ENCODE measurements around a stretch of chr22.

DNA sequence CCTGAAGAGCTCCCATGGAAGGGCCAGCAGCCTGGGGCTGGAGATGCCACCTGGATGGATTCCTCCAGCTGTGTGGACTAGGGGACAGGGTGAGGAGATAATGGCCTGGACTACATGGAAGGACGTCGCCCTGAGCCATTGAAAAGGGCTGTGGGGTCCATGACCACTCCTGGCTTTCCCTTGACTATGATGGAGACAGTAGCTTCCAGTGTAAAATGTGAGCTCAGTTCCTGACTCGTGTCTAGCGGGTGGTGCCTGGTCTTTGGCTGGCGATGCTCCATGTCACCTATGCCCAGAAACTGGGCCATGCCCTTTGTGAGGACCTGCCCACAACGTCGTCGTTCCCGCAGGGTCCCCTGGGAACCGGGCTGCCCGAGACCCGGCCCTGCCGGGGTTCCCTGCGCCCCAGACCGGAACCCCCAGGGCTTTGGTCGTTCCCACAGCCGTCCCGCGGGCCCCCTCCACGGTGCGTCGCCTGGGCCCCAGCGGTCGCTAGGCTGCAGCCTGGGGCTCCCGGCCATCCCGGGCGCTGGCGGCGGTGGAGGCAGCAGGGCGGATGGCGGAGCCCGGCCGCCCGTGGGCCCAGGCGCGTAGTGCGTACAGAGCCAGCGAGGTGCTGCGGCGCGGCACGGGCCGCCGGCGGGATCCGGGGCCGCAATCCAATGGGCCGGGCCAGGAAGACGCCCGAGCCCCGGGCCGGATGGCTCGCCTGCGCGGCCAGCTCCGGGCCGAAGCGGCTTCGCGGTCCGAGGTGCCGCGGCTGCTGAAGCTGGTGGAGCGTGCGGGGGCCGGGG, 93.0 kb downstream of the DGCR2 start:
- PRO-cap: no peak

DNA sequence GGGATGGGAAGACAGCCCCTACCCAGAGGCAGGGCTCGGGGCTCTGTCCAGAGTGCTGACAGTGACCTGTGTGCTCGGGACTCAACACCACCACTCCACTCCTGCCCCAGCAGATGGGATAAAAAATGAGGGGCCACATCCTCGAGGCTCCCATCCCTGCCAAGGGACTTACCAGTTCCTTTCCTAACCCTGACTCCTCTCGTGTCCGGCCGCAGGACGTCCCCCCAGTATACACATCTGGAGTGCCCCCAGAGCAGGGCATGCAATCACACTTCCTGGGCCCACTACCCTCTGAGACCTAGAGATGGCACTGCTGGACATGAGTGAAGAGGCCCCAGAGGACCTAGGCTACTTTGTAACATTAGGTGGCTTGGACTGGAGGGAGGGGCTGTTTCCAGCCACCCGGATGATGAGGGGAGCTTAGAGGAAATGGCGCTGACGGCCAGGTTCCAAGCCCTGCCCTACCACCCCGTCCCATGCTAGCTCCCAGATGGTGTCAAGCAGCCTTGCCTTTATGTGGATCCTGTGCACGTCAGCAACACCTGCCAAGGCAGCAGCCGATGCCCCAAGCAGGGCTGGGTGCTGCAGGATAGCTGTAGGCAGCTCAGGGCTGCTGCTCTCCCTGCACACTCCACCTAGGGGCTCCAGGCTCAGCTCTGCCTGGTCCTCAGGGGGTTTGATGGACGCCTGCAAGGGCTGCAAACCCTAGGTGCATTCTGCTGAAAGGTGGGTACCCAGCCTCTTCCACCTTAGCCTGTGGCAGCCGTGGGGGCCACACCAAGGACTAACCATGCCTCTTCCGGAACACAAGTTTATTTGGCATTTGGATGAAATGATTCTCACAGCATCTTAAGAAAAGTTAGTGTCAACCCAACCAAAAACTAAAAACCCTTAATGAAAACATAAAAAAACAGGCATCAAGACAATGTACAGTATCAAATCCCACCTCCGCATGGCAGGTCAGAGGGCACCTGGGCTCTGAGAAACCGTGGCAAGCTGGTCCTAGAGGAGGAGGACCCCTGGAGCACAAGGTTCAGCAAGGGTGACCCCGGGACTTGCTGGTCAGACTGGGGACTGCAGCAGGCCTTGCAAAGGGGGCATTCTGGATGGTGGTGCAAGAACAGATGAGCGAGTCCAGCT, 86.4 kb downstream of the DGCR2 start:
- PRO-cap: no peak

DNA sequence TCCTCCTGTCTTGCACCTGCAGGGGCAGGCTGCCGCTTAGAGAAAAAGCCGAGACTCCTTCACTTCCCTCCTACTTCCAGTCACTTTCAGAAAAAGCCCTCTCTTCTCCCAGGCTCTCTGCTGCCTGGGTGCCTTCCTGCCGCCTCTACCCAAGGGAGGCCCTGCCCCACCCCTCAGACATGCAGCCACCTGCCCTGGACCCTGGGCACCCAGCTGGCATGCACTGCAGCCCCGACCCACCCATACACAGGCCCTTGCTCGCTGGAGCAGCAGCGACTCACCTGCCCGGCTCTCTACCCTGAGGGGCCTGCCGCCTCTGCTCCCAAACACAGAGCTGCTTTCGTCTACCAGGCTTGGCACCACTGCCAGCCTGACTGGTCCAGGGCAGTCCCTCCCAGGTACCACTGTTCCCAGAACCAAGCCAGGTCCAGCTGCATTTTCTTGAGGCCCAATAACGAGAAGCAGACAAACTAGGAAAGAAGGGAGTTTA, 1.3 kb upstream of the TSSK2 start:
- PRO-cap: no peak

- PRO-cap: no peak
These were observed 6.6 kb downstream of the ESS2 start for GRCh38 chr22:19137831-19138298.

DNA sequence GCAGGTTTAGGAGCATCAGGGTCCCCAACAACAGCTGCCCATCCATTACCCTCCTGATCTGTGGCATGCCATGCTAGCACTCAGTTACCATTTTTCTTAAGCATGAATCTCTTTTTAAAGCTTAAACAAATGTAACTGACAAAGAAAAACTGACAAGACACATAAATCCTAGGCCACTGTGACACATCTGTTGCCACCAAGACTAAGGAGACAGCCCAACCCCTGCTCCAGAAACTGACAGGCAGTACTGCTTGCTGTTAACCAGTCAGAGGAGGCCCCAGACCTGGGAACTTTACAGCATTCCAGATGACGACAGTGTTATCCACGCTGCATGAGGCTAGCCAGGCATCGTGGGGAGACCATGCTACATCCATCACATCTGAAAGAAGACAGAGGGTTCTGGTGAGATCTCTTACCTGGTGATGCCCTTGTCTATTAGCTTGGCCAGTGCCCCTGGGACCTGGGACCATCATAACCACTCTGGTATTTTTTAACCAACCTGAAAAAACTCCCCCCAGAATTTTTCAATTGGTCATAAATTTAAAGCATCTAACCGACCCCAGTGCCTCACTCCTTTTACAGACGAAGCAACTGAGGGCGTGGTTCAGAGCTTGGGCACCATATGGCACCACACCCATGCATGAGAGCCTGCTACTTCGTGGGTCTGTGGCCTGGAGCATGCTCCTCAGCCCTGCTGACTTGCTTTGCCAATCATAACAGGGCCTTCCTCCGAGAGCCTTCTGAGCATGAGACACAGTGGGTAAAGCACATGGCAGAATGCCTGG, 33.6 kb downstream of the HIRA start:
- PRO-cap: no peak

GRCh38 chr22:19401221-19402508, 29.9 kb downstream of the HIRA start:
- PRO-cap: no peak

GRCh38 chr22:19429376-19430005, 2.0 kb downstream of the HIRA start:
- PRO-cap: no peak

DNA sequence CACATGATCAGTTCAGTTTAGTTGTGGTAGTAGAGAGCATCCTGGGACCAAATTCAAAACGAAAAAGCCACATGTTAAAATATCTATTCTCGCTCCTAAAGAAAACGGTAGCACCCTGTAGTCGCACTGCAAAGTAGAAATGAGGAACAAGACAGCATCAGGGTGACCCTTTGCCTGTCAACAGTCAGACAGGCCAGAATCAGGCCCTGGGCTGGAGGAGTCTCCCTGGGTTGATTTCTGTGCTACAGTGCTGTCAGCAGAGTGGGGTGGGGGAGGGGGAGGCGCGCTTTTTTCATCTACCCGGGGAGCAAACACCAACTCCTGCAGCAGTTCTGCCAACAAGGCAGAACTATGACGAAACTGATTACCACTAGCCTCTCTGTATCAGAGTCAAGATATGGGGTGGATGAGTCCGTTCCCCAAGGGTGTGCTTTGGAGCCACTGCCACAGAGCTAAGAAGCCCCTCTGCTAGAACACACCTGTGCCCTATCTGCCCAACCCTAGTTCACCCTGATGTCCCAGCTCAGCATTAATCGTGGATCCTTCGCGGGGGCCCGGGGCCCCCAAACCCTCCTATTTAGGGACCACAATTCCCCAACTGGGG, 1.1 kb downstream of the HIRA start:
- PRO-cap: no peak

DNA sequence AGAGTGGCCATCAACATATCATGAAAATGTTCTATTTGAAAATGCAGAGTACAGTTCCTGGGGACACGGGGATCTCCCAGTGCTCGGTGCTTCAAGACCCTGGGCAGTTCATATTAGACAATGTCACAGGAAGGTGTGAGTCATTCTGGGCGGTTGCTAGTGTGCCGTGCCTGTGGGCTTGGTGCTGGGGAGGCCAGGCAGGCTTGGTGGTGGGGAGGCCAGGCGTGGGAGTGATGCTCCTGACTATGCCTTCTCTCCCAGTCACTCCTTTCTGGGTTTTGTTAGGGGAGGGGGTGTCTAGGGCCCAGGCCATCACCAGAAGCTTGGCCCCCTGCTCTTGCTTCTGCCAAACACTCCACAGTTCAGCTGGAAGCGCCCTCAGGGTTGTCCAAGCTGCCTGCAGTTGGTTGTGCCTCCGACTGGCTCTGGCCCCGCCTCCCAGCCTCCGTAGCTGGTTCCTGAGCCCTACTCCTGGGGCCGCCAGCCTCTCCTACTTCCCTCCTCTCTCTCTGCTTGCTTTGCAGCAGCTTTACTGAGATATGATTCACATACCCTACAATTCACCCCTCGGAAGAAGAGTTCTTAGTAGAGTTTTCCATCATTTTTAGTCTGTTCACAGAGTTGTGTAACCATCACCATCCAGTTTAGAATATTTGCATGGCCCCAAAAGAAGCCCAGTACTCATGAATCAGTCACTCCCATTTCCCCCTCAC, 52.8 kb upstream of the CLDN5 start:
- PRO-cap: no peak

- PRO-cap: no peak
These were observed 1.6 kb upstream of the GP1BB start for GRCh38 chr22:19721657-19722164.

- PRO-cap: no peak
These were observed 7.8 kb downstream of the GNB1L start for GRCh38 chr22:19846644-19847441.

DNA sequence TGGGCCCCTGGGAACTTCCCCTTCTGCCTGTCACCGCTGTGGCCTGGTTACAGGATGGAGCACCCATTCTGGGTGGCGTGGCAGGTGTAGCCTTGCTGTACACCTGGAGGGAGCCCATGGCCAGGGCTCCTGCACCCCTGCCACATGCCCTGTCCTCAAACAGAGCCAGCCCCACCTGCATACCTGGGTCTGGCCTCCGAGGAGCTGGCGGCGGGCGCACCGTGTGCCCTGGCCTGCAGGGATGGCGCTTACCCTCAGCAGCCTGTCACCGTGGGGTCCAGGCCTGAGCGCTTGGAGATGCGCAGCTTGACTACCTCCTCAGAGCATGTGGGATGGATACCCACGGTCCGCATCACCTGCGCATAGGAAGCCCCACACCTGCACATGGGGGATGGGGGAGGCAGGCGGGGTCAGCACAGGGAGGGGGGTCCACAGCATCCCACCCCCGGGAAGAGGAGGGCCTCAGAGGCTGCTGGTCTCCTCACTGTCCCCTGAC, 22.2 kb upstream of the GNB1L start:
- PRO-cap: no peak

DNA sequence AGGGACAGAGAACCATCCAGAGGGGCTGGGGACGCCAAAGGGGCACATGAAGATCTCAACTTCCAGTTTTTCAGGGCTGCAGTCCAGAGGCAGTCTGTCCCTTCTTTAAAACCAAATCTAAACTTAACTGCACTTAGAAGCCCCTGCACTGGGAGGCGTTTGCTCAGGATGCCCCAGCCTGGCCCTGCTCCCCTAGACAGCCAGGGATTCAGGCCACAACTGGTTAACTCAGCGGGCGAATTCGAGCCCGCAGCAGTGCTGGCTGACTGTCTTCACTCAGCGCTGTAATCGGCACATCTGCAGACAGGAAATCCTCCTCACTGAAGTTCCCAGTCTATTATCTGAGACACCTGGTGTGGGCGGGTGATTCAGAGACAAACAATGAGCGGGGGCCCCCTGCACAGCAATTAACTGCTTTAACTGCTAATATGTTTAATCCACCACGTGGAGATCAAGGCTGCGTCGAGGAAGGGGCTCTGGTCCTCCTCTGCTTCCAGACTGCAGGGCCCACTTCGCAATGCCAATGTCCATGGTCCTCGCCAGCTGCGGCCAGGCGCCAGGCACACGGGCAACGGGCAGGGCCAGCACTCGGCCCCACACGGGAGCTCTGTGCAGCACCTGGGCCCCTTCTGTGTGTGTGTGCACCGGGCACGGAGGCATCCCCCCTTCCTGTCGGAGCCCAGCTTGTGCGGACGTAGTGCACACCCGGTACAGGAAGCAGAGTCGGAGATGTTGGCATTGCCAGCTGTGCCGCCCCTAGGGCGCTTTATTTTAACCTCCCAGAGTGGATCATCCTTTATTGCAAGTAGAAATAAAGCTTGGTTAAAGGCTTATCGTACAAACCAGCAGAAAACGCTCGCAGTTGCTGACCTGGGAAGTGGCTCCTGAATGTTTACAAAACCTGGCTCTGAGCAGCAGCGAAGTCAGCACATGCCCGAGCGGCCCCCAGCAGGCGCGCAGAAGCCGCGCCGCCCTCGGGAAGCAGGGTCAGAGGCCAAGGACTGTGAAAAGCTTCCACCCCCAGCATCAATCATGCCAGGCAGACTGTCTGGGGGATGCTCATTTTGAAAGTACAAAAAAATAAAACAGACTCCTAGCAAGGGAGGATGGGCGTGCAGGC, 37.1 kb upstream of the GNB1L start:
- PRO-cap: bidirectional peak, plus-strand start at position 443 of the sequence, minus-strand start at position 299 of the sequence

GRCh38 chr22:19928195-19928862, 13.2 kb upstream of the COMT start:
- PRO-cap: no peak

DNA sequence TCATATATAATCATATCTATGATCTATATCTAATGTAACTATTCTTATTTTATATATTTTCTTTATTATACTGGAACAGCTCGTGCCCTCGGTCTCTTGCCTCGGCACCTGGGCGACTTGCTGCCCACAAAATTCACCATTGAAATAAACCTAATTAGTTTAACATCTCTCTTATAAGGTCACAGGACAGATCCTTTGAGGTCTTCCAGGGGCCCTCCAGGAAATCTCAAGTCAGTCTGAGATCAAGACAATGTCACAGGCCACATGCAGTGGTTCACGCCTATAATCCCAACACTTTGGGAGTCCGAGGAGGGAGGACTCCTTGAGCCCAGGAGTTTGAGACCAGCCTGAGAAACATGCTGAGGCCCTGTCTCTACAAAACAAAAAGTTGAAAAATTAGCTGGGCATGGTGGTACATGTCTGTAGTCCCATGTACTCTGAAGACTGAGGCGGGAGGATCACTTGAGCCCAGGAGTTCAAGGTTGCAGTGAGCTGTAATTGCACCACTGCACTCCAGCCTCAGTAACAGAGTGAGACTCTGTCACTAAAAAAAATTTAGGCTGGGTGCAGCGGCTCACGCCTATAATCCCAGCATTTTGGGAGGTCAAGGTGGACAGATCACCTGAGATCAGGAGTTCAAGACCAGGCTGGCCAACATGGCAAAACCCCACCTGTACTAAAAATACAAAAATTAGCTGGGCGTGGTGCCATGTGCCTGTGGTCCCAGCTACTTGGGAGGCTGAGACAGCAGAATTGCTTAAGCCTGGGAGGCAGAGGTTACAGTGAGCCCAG, 6.7 kb upstream of the TXNRD2 start:
- PRO-cap: no peak

- PRO-cap: no peak
These were observed 33.7 kb upstream of the TXNRD2 start for GRCh38 chr22:19975140-19975956.

DNA sequence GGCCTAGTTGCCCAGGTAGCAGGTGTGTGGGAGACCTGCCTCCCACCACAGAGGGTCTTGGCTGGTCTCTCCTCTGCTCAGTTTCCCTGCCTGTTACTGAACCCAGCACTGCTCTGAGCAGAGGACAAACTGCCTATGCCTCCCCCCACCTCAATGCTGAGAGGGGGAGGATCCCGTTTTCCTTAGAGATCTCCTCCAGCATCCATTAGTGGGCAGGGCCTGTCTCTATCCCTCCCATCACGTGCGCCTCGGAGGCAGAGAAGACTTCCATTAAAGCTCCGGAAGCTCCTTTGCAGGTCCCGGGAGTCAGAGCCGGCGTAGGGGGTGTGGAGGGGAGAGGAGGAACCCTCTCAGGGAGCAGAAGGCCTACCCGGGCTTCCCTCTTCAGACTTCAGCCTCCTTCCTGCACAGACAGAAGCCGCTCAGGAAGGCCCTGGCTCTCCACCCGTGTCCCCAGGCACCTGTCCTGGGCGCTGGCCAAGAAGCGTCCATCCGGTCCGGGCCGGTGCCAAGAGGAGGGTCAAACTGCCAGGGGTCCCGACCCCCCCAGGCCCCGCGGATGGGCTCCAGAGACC, 30.3 kb downstream of the ARVCF start:
- PRO-cap: bidirectional peak, plus-strand start at position 309 of the sequence, minus-strand start at position 98 of the sequence; unidirectional peak, plus-strand start at position 491 of the sequence

DNA sequence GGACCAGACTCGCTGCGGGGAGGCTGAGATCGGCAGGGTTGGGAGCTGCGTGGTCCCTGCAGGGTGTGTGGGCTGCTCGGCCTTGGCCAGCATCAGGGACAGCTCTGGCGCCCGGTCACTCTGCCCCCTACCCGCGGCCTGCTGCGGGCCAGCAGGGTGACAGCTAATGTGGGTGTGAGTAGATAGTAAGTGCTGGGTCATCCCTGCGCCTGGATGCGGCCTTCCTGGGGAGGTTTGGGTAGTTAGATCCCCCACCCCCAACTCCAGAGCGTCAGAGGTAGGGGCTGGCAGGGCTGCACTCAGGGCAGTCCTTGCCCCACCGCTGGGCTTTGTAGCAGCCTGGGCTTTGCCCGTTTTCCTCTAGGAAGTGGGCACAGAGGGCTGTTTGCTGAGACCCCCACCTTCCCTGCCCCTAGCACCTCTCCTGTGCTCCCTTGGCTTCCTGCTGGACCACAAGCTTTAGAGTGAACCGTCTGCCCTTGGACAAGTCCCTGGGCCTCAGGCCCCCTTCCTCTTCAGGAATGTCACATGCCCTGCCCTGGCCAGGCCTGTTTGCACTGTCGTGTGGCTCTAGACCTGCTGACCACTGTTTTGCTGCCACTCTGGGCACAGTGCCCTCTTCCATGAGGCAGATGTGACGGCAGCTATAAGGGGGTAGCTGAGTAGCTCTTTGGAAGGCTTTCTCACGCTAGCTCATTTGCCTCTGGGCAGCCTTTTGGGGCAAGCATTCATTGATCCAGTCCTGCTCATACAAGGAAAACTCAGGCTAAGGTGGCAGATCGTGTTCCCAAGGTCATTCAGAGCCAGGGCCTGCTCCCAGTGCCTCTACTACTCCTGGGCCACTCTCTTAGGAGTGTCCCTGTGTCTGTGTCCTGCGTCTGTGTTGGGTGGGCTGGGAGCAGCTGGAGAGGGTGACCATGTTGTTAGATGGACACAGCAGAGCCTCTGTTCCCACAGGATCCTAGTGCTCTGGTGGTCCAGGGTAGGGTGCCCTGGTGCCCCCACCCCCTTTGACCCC, 831 bp downstream of the TANGO2 start:
- PRO-cap: no peak

DNA sequence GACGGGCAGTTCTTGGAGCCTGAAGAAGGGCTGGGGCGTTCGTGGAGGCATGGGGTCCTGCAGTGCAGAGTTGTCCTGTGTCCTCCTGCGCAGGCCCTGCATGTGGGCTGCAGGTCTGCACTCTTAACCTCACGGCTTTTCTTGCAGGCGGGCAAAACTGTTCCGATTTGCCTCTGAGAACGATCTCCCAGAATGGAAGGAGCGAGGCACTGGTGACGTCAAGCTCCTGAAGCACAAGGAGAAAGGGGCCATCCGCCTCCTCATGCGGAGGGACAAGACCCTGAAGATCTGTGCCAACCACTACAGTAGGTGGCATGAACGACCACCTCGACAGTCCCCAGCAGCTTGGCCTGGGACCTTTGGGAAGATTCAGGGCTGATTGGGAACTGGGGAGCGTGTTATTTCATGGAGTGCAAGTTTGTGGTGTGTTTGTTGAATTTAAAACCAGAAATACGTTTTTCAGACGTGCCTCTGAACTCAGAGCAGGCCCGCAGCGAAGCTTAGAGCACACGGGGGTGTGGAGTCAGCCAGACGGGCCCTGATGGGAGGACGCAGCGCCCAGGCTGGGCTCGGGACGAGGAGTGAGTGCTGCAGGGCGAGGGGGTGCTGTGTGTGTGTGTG, 5.2 kb upstream of the TRMT2A start:
- PRO-cap: no peak

DNA sequence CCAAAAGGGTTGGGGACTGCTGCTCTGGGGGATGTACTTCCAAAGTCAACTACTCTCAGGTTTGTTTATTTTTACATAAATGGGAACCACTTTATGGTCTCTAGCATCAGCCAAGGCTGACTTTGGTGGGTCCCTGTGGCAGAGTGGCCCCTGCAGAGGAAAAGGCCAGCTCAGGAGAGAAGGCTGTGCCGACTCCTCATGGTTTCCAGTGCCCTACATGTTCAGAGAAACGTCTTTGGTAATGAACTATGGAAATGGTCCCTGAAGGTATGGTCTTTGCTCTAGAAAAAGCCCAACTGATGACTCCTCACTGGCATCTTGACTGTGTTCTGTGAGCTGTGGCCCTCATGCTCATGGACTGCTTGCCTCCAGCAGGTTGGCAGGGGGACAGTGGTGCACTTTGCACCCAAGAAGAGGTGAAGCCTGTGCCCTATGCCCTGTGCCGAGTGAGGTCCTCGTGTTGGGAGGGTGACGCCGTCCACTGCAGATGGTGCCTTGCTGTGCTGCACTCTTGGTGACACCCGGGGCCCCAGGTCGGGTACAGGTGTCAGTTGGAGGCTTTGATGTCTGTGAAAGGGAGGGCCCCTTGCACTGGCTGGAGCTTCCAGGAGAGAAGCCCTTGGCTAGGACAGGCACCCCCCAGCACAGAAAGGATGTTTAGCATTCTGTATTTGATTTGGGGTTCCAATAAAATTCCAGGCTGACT, 2.8 kb upstream of the ZDHHC8 start:
- PRO-cap: no peak